ENCODE measurements around a stretch of chr5.

- PRO-cap = no peak
CAGE:
- cytosol, long polyA plus RNA = no peak
- long polyA plus RNA = no peak
- nucleus, long polyA plus RNA = no peak
These were observed 3.1 kb downstream of the BDP1 start for GRCh38 chr5:71458564-71459031.

GRCh38 chr5:71465656-71466302, 10.3 kb downstream of the BDP1 start:
- PRO-cap = no peak
CAGE:
- cytosol, long polyA plus RNA = no peak
- long polyA plus RNA = start-site peak on the plus strand at chr5:71466103-71466210, 21 and 15 reads in 2 replicates
- nucleus, long polyA plus RNA = no peak

GRCh38 chr5:72556200-72557440, 49.4 kb upstream of the ZNF366 start:
- PRO-cap = no peak
CAGE:
- cytosol, long polyA plus RNA = no peak
- long polyA plus RNA = no peak
- nucleus, long polyA plus RNA = no peak

GRCh38 chr5:72618837-72619170, 111.6 kb upstream of the ZNF366 start:
- PRO-cap = no peak
CAGE:
- cytosol, long polyA plus RNA = no peak
- long polyA plus RNA = no peak
- nucleus, long polyA plus RNA = no peak

DNA sequence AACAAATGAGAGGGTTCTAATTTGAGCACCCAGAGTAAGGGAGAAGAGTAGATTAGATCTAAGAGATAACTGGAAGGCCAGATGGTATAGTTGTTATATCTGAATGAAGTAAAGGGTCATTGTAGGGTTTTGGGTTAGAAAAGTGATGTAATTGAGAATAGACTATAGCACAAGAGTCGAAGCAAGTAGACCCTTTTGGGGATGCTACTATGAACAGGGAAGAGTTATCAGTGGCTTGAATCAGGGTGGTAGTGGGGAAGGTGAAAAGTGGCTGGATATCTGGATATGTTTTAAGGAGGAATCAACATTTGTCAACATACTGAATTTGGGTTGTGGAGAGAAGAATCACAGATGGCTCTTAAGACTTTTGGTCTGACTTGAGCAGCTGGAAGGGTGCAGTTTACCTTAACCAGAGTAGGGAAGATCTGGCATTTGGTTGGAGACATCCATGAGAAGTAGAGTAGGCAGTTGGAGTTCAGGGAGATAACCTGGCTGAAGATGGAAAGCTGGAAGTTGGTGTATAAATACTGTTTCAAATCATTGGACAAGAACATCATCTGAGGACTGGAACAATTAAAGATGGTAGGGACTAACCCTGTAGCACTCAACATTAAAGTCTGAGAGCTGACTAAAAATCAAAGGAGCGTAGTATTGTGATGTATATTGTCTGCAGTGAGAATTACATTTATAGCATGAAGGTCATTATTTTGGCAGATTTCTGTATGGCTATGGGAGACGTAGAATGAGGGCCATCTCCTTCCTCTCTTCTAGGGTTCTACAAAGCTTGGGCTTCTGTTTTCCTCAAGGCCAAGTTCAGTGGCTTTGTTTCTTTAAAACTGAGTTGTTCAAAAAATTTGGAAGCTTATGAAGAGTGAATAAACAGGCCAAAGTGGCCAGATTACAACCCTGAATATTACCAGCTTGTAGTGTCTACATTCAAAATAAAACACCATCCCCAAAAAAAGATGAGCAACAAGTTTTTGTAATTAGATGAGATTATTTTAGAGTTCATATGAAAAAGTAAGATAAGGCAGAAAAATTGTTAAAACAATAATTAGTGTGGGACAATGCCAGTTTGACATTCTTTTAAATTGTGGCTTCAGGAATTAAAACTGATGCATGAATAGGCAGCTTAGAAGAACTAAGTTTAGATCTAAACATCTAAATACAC, 38.2 kb upstream of the FCHO2 start:
- PRO-cap = no peak
CAGE:
- cytosol, long polyA plus RNA = no peak
- long polyA plus RNA = no peak
- nucleus, long polyA plus RNA = no peak

- PRO-cap = no peak
CAGE:
- cytosol, long polyA plus RNA = no peak
- long polyA plus RNA = no peak
- nucleus, long polyA plus RNA = no peak
These were observed 34.5 kb downstream of the FCHO2 start for GRCh38 chr5:72990245-72990860.

- PRO-cap = no peak
CAGE:
- cytosol, long polyA plus RNA = no peak
- long polyA plus RNA = no peak
- nucleus, long polyA plus RNA = no peak
These were observed 53.0 kb downstream of the FCHO2 start for GRCh38 chr5:73008794-73009233.

- PRO-cap = no peak
CAGE:
- cytosol, long polyA plus RNA = no peak
- long polyA plus RNA = no peak
- nucleus, long polyA plus RNA = no peak
These were observed 130.2 kb downstream of the TMEM174 start for GRCh38 chr5:73303221-73303495.

GRCh38 chr5:73501470-73502047, 3.3 kb downstream of the BTF3 start:
- PRO-cap = no peak
CAGE:
- cytosol, long polyA plus RNA = no peak
- long polyA plus RNA = no peak
- nucleus, long polyA plus RNA = no peak

- PRO-cap = no peak
CAGE:
- cytosol, long polyA plus RNA = no peak
- long polyA plus RNA = no peak
- nucleus, long polyA plus RNA = no peak
These were observed 28.3 kb downstream of the ARHGEF28 start for GRCh38 chr5:73653896-73655159.

- PRO-cap = no peak
CAGE:
- cytosol, long polyA plus RNA = no peak
- long polyA plus RNA = no peak
- nucleus, long polyA plus RNA = no peak
These were observed 32.1 kb downstream of the ARHGEF28 start for GRCh38 chr5:73657914-73658684.

DNA sequence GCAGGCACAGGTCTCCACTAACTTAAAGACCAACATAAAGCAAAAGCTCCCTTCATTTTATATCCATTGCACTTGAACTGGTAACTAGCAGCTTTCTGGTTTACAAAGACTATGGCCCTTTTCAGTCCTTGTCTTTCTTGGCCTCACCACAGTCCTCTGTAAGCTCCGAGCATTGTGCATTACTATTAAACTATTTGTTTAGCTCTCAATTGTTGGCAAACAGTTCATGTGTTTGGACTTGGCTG, 37.3 kb downstream of the ARHGEF28 start:
- PRO-cap = no peak
CAGE:
- cytosol, long polyA plus RNA = no peak
- long polyA plus RNA = no peak
- nucleus, long polyA plus RNA = no peak

DNA sequence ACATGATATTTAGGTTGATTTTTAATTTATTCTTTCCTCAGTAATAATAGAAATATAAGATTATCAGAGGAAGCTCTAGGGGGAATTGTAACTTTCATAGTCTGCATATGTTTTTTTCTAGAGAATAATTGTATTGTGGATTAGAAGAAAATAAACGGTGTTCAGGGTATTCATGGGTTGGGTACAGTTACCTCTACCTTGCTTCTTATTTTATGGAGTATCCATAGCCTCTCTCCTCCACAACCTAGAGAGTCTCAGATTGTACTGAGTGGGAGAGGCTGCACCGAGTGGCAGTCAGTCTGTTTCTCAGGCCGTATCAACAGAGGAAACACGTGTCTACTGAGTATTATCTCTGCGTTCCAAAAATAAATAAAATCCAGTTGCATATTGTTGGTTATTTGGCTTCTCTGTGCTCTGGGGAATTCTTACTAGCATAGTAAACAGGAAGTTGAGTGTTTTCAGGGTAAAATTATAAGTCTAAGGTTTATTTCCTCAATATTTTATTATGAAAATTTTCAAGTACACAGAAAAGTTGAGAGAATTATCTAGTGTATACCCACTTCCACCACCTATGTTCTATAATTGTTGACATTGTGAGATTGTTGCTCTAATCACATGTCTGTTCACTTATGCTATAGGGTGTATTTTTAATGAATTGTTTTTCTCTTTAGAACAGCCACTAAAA, 231.0 kb downstream of the ARHGEF28 start:
- PRO-cap = no peak
CAGE:
- cytosol, long polyA plus RNA = no peak
- long polyA plus RNA = no peak
- nucleus, long polyA plus RNA = no peak

DNA sequence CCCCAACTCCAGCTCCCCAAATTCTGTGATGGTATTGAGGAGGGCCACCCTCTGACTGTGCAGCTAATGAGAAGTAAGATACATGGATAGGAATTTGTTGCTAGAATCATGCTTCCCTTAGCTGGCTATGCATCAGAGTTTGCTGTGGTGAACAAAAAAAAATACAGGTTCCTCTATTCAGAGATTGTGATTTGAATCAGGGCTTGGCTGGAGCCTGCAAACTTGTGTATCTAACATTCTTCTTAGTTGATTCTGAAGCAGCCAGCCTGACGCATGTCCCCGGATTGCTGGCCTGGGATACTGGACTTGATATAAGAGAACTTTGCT, 292.7 kb downstream of the ARHGEF28 start:
- PRO-cap = no peak
CAGE:
- cytosol, long polyA plus RNA = no peak
- long polyA plus RNA = no peak
- nucleus, long polyA plus RNA = no peak

GRCh38 chr5:74199101-74199498, 441.4 kb downstream of the ENC1 start:
- PRO-cap = no peak
CAGE:
- cytosol, long polyA plus RNA = no peak
- long polyA plus RNA = no peak
- nucleus, long polyA plus RNA = no peak

DNA sequence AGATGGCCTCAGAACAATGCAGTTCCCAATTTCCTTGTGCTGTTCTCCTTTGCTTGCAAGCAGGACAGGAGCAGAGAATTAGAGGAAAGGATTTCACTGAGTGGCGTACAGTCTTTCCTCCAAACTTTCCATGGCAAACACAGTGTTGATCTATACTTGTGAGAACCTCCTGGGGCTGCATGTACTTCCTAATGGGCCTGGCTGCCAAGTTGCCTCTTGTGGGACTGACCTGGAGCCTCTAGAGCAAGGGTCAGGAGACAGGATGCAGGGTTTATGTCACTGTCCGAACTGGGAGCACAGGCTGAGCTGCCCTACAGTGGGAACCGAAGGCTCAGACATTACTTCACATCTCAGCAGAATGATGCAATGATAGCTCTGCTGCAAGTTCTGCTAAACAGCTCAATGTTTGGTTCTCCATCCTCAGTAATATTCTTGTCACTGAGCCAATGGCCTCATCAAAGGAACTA, 102.3 kb downstream of the ENC1 start:
- PRO-cap = no peak
CAGE:
- cytosol, long polyA plus RNA = no peak
- long polyA plus RNA = no peak
- nucleus, long polyA plus RNA = no peak

GRCh38 chr5:74641750-74642858, 1.6 kb upstream of the ENC1 start:
- PRO-cap = no peak
CAGE:
- cytosol, long polyA plus RNA = no peak
- long polyA plus RNA = no peak
- nucleus, long polyA plus RNA = no peak

DNA sequence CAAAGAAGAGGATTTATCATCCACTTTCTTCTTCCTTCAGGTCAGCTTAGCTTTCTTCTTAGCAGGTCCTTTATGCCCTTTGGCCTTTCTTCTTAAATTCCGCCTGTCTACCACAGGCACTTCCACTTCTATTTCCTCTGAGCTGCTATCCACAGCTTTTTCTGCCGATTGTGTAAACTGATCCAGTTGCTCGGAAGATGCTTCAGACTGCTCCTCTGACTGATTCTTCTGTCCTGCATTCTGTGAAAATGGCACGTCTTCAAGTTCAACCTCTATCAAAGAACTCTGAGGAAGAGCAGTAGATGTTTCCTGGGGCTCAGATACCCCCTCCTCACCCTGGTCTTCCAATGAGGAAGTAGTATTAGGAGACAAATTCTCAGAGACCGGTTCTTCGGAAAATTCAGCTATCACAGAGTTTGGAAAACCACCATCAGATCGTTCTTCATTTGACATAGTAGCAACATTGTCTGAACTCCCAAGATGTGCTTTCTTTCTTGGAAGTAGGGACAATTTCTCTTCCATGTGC, 14.4 kb downstream of the NSA2 start:
- PRO-cap = no peak
CAGE:
- cytosol, long polyA plus RNA = no peak
- long polyA plus RNA = no peak
- nucleus, long polyA plus RNA = no peak

- PRO-cap = no peak
CAGE:
- cytosol, long polyA plus RNA = no peak
- long polyA plus RNA = no peak
- nucleus, long polyA plus RNA = no peak
These were observed 1.7 kb upstream of the GCNT4 start for GRCh38 chr5:75053702-75054739.

GRCh38 chr5:75339609-75340259, 2.7 kb downstream of the HMGCR start:
- PRO-cap = no peak
CAGE:
- cytosol, long polyA plus RNA = no peak
- long polyA plus RNA = no peak
- nucleus, long polyA plus RNA = no peak

Data from A549 (cell line).